ENCODE measurements around the gene NTRK1.

DNA sequence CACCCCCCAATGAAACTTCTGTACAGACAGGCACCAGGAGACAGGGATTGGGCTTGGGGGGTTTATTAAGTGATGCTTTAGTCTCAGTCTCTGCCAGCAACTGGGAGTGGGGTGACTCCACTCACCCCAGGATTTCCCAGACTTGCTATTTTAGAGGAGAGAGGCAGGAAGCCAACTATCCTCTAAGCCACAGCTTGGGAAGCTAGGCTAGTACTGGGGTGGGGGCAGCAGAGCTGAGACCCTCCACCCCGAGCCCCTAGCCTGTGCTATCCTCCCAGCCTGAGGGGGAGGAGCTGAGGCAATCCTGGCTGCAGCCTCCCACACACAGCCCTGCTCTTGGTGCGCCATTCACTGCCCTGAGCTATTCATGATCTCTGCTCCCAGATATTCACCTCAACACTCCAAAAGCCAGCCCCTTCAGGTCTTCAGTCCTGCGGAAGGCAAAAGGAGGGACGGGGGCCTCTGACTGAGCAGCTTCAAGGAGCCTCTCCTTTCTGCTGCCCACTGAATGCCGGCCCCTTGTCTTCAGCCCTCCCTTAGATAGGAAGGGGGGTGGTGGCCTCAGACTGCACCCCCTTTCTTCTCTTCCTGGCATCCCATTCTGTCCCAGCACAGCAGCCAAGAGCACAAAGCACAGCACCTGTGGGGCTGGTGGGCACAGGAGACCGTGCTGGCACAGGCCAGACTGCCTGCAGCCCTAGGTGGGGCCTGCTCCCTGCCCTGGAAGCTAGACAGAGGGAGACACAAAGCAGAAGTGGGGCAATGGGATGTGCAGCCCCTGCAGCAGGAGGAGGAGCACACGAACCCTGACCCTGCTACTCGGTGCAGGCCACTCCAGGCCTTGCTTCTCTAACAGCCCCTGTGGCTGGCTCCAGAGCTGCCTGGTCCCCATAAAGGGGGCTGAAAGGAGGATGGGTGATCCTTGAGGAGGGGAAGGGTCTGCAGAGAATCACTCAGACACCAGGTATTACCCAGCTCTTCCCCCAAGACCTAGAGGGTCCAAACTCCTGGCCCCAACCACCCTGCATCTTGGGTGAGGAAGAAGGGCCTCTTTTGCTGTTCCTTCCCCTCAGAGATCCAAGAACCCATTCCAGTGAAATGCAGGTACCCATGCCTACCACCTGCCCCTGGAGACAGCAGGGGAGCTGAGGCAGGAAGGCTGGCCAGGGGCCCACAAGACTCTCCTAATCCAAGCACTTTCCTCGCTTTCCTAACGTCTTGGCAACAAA lies 1.7 kb upstream of the PAQR6 start:
- PRO-cap = no peak
- RAMPAGE, long total RNA = no peak
- RRBS = no CpG with 5 or more reads among the region's 10 CpGs

DNA sequence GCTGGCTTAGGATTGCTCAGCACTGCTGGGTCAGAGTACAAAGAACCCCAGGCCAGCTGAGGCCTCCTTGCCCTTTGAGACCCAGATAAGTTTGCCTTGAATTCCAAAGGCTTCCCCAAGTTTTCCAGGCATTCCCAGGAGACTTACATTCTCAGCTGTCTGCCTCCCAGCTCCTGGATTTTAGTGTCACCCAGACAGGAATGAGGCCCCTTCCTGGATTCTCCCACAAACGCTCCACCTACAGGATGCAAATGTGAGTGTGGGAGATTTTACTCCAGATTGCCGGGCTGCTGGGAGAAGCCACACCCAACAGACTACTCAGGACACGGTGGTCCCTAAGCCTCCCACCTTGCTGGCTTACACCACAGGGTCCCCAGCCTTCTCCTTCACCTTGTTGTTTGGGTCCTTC lies 10.4 kb downstream of the RHBG start:
- PRO-cap = no peak
- RAMPAGE, long total RNA = no peak
- RRBS = no CpG with 5 or more reads among the region's 3 CpGs

- PRO-cap = no peak
- RAMPAGE, long total RNA = no peak
- RRBS = no CpG with 5 or more reads among the region's 10 CpGs
Measured at GRCh38 chr1:156445846-156446377, 54.7 kb downstream of the MEF2D start.

- PRO-cap = no peak
- RAMPAGE, long total RNA = no peak
- RRBS = no CpG with 5 or more reads among the region's 10 CpGs
Measured at GRCh38 chr1:156476014-156476893, 24.3 kb downstream of the MEF2D start.

GRCh38 chr1:156479445-156479910 lies 21.1 kb downstream of the MEF2D start:
- PRO-cap = no peak
- RAMPAGE, long total RNA = no peak
- RRBS = no CpG with 5 or more reads among the region's 11 CpGs

GRCh38 chr1:156491593-156492251 lies 8.9 kb downstream of the MEF2D start:
- PRO-cap = no peak
- RAMPAGE, long total RNA = no peak
- RRBS = no CpG with 5 or more reads among the region's 8 CpGs

GRCh38 chr1:156496108-156496973 lies 4.2 kb downstream of the MEF2D start:
- PRO-cap = no peak
- RAMPAGE, long total RNA = no peak
- RRBS = no CpG with 5 or more reads among the region's 13 CpGs

DNA sequence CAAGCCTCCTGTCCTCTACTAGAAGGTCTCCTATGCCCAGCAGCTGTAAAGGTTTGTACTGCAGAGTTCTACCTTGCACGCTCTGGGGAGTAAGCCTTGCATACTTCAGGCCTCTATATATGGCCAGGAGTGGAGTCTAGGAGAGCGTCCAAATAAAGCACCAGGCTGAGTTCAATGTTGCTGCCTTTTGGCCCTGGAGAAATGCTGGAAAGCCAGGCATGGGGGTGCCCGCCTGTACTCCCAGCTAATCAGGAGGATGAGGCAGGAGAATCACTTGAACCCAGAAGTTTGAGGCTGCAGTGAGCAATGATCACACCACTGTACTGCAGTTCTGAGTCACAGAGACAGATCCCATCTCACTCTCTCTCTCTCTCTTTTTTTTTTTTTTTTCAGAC lies 4.0 kb upstream of the HAPLN2 start:
- PRO-cap = no peak
- RAMPAGE, long total RNA = no peak
- RRBS = no CpG with 5 or more reads among the region's 3 CpGs

- PRO-cap = no peak
- RAMPAGE, long total RNA = no peak
- RRBS = 3% methylated on average over 7 of the region's 59 CpGs
Measured at GRCh38 chr1:156624860-156625495, 5.8 kb downstream of the HAPLN2 start.

DNA sequence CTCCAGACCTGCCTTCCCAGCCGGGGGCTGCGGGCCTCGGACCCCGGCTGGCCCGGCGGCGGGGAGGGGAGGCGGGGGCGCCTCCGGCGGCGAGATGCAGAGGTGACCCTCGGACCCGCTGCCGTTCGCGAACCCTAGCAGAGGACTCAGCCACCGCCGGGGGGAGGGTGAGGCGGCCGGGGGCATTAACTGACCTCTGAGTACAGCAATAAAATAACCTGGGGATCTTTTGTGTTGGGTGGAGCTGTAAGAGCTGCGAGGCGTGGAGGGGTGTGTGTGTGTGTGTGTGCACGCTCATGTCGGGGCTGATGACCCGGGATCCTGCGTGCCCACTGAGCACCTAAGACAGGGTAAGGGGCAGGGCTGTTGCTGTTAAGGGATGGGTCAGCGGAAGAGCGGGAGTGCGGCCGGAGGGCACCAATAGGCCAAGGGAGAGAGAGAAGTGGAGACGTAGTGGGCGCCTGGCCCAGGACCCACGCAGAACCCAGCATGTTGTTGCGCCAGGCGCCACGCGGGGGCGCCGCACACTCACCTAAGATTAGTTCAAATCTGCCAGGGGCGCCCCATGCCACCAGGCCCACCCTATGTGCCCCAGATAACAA lies 6.4 kb downstream of the HAPLN2 start:
- PRO-cap = no peak
- RAMPAGE, long total RNA = no peak
- RRBS = 3% methylated on average over 6 of the region's 41 CpGs

GRCh38 chr1:156662098-156662790 lies 15.0 kb downstream of the NES start:
- PRO-cap = no peak
- RAMPAGE, long total RNA = no peak
- RRBS = no CpG with 5 or more reads among the region's 10 CpGs

GRCh38 chr1:156692277-156692707 lies 13.1 kb downstream of the CRABP2 start:
- PRO-cap = no peak
- RAMPAGE, long total RNA = no peak
- RRBS = no CpG with 5 or more reads among the region's 10 CpGs

DNA sequence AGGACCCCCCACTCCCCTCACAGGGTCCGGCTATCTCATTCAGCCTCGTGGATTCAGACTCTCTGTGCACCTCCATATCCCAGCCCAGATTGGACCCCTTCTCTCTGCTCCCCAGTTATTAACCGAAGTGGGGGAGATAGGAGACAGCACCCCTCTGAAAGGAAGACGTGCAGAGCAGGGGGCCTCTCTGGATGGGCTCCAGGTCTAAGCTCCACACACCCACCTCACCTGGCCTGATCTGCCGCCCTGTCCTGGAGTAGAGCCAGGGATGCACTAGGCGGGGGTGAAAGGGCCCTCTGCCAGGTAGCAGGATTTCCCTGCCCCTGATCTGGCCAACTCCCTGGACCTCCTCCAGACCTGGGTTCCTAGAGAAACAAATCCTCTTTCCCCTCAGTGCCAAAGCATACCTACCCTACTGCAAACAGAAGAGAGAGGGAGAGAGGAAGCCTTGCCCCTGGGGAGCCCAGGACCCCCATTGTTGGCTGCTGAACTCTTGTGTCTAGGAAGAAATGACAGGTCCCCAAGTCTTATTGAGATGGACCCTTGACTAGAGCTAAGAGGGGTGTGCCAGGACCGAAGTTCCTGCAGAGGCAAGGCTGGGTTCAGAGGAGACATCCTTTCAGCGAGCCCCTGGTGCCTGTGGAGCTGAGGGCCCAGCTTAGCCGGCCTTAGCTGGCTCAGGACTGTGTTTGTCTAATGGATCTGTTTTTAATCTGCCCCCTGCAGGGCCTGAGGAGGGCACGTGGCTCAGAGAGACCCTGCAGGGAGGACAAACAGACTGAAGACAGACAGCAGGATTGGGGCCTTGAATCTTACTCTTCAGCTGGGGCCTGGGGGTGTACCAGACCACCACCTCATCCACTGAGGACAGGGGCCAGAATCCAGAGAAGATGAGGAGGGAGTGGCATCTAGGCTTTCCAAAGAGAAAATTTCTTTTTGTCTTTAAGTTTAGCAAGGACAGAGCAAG lies 1.9 kb downstream of the CRABP2 start:
- PRO-cap = no peak
- RAMPAGE, long total RNA = no peak
- RRBS = no CpG with 5 or more reads among the region's 10 CpGs

GRCh38 chr1:156746976-156747778 lies 4.3 kb downstream of the HDGF start:
- PRO-cap = no peak
- RAMPAGE, long total RNA = no peak
- RRBS = 3% methylated on average over 4 of the region's 26 CpGs

GRCh38 chr1:156768387-156769059 lies 1.2 kb downstream of the PRCC start:
- PRO-cap = no peak
- RAMPAGE, long total RNA = no peak
- RRBS = no CpG with 5 or more reads among the region's 7 CpGs

DNA sequence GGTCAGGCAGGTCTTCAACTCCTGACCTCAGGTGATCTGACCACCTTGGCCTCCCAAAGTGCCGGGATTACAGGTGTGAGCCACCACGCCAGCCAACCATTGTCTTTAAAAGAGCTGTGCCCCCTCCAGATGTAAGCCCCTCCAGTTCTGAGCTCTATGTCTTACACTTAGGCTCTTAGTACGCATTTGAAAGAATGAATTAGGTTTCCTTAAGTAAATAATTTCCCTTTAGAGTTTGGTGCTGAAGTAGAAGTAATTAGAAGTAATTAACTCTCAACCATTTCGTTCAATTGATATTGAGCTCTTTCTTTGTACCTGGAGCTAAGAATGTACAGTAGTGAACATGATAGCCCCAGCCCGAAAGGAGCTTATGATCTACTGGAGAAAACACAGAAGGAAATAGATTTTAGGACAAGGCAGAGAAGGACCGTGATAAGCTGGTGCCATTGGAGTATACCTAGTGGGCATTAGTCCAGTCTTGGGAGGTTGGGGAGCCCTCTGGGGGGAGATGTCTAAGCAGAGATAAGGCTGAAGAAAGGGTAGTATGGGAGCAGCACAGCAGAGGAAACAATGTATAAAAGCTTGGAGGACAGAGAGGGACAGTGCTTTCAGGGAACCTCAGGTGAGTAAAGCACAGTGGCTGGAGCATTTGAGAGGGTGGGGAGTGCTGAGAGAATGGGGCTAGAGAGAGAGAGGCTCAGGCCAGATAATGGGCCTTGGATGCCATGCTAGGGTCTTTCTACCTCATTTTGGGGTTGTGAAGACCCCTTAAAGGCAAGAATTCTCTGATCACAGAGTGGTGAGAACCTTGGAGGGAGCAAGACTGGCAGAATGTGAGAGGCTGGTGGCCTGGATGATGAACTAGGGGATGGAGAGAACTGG lies 3.5 kb downstream of the PRCC start:
- PRO-cap = no peak
- RAMPAGE, long total RNA = no peak
- RRBS = no CpG with 5 or more reads among the region's 6 CpGs

DNA sequence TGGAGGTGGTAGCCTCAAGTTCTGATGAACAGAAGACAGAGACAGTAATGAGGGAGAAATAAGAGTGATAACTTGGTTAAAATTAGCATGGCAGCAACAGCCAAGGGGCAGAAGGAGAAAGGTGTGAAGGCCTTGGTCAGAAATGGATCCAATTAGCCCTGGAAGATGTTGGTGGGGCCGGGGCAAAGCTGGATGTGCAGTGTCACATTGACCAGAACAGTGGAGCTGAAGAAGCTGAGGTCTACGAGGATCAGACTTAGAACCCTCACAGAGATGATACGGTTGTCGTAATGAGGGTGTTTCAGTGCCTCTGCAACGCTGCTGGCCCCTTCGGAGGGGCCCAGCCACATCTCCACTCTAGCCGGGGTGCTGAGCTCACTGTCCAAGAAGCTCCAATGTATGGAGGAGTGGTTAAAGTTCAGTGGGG lies 14.2 kb downstream of the SH2D2A start:
- PRO-cap = no peak
- RAMPAGE, long total RNA = no peak
- RRBS = no CpG with 5 or more reads among the region's 7 CpGs

GRCh38 chr1:156852143-156852681 lies 6.7 kb downstream of the INSRR start:
- PRO-cap = no peak
- RAMPAGE, long total RNA = no peak
- RRBS = no CpG with 5 or more reads among the region's 11 CpGs

DNA sequence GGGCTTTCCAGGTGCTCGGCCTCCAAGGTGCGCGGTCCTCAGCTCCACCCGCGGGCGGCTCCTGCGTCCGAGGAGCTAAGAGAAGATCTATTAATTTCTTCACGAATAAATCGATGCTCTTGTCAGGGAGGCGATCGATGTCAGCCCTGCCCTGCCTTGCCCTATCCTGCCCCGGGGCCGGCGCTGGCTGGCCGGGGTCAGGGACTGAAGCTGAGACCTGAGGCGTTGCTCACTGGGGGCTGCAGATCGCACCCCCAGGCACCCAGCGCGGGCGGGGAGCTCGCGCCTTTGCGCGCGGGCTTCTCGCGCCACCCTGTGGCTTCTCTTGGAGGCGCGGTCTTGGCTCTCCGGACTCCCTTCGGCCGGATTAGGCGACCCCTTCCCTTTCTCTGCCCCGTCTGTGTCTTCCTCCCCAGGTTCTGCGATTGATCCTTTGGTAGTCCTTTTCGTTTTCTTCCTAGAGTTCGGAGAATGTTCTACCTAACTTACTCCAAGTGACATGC lies 660 bp upstream of the NTRK1 start:
- PRO-cap = no peak
- RAMPAGE, long total RNA = no peak
- RRBS = no CpG with 5 or more reads among the region's 38 CpGs

GRCh38 chr1:156860457-156861742 lies at the start of gene NTRK1:
TSS of gene NTRK1 (plus strand) at chr1:156860865.
- PRO-cap = no peak
- RAMPAGE, long total RNA = no peak
- RRBS = 6% methylated on average over 21 of the region's 83 CpGs